Measurements from ENCODE around the gene ANXA5.

DNA sequence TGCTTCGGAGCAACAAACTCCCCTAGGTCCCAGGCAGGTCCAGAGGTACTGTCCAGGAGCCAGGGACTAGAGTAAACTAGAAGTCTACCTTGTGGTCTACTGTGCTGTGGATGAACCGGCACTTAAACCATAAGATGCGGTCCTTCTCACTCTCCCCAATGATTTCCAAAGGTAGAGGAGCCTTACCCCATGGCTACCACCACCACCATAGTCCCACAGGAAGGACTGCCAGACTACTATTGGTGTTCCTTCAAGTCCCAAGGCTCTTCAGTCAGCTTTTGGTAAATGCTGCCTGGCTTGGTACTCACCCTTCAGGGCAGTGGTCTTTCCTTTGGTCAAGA is 220.8 kb upstream of the ARSJ start:
- RRBS, result no CpG with 5 or more reads among the region's 3 CpGs

DNA sequence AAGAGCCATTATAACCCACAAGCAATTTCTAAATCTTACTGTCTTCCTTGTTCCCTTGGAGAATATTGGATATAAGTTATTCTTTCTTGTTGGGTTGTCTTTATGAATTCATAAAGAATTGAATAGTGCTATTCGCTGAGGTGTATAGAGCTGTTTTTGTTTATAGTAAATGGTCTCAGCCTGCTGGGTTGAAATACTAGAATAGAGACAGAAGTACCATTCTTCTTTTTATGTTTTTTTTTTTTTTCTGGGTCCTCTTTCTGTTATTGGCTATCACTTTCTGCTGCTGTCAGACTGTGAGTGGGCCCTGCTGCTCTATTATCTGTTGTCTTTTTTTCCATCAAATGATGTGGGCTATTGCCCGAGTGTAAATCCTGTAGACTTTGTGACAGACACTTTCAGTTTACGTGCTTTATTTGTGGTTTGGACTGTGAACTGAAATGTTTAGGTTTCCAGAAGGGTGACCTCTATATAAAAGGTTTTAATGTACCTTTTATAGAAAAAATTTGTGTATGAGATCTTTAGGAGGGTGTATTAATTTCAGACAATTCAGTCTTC is 3.1 kb downstream of the UGT8 start:
- RRBS, result no CpG with 5 or more reads among the region's 3 CpGs

DNA sequence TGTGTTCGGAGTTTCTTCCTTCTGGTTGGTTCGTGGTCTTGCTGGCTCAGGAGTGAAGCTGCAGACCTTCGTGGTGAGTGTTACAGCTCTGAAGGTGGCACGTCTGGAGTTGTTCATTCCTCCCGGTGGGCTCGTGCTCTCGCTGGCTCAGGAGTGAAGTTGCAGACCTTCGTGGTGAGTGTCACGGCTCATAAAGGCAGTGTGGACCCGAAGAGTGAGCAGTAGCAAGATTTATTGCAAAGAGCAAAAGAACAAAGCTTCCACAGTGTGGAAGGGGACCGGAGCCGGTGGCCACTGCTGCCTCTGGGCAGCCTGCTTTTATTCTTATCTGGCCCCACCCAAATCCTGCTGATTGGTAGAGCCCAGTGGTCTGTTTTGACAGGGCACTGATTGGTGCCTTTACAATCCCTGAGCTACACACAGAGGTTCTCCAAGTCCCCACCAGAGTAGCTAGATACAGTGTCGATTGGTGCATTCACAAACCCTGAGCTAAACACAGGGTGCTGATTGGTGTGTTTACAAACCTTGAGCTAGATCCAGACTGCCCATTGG is 65.4 kb upstream of the NDST4 start:
- RRBS, result no CpG with 5 or more reads among the region's 13 CpGs

DNA sequence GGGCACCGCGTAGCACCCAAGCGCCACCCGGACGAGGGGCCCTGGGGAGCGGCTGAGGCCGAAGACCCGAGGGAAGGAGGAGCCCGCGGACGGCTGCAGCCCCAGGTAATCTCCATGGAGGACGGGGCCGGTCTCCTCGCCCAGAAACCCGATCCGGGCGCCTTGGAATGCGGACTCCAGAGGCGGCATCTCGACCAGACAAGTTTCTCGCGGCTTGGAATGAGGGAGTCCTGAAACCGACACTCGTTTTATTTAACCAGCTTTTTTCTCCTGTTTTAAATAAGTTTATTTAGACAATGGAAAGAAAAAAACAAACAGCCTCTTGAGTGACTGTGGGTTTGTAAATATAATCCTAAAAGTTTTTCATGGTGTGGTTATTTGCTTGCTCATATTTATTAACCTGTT is 477 bp upstream of the NDST3 start:
- RRBS, result 1% methylated on average over 6 of the region's 24 CpGs

GRCh38 chr4:118905355-118906073 is 16.9 kb downstream of the SYNPO2 start:
- RRBS, result no CpG with 5 or more reads among the region's 7 CpGs

DNA sequence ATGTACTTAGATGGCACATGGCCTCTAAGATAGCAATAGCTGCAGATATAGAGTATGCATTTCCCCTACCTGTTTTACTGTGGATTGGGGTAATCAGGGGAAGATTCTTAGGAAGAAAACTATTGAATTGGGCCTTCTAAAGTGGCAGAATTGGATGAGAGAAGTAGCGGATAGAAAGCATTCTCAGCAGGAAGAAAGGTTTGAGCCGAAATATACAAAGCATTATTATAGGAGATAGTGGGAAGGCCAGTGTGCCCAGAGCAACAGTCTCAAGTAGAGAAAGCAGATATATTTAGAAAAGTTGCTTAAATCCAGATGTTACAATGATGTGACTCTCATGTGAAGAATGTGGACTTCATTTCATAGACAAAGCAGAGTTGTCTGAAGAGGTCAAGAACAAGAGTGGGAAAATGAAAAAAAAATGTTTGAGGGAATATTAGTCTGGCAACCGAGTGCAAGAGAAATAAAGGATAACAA is 66.8 kb downstream of the SYNPO2 start:
- RRBS, result no CpG with 5 or more reads among the region's 3 CpGs

- RRBS, result no CpG with 5 or more reads among the region's 1 CpG
Observed at GRCh38 chr4:119027790-119028200, 107.8 kb upstream of the MYOZ2 start.

DNA sequence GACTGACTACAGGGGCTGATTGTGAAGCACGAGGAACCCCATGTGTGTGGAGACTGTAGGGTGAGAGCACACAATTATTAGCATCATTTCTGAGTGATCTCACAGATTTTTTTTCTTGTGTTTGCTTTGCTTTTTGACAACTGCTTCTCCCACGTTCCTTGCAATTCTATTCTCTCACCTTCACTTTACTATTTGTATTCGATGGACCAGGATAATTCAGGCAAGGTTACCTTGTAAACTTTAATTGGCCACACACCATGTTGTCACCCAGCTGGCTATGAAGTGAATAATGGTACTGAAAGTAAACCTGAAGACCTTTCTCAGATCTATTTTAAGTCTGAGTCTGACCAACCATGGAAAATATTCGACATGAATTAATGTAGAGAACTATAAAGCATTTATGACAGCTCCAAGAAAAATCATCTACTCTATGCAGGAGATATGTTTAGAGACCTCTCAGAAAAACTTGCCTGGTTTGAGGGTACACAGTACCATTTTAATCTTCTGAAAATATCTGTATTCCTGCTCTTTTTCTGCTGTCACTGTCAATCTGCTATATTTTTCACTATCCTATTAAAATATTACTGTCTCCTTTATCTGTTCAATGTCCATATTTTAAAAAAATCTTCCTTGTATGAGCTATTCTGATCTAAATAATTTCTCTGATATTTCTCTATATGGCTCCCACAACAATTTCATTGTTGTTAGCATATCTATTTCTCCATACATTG is 102.3 kb upstream of the MYOZ2 start:
- RRBS, result no CpG with 5 or more reads among the region's 4 CpGs

GRCh38 chr4:119189553-119190160 is 22.9 kb upstream of the USP53 start:
- RRBS, result no CpG with 5 or more reads among the region's 3 CpGs

DNA sequence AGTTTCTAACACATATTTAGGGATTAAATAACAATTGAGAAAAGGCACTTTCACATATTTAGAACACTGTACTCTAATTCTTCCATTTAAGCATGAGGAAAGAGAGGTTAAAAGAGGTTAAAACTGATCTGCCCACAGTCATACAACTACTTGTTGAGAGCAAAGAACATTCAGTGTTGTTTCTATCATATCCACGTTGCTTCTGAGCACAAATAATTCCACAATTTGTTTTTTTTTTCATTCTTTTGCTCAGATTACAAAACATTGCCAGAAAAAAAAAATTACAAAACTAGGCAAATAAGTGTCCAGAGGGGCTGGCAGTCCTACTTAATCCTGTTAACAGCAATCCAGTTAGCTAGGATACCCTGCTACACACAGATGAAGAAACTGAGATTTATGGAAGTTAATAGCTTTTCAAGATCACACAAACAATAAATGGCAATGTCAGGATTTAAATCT is 6.3 kb upstream of the USP53 start:
- RRBS, result no CpG with 5 or more reads among the region's 1 CpG

GRCh38 chr4:119626387-119626835 is 2.2 kb downstream of the PDE5A start:
- RRBS, result no CpG with 5 or more reads among the region's 11 CpGs

GRCh38 chr4:120049576-120050270 is 16.9 kb downstream of the MAD2L1 start:
- RRBS, result no CpG with 5 or more reads among the region's 14 CpGs

DNA sequence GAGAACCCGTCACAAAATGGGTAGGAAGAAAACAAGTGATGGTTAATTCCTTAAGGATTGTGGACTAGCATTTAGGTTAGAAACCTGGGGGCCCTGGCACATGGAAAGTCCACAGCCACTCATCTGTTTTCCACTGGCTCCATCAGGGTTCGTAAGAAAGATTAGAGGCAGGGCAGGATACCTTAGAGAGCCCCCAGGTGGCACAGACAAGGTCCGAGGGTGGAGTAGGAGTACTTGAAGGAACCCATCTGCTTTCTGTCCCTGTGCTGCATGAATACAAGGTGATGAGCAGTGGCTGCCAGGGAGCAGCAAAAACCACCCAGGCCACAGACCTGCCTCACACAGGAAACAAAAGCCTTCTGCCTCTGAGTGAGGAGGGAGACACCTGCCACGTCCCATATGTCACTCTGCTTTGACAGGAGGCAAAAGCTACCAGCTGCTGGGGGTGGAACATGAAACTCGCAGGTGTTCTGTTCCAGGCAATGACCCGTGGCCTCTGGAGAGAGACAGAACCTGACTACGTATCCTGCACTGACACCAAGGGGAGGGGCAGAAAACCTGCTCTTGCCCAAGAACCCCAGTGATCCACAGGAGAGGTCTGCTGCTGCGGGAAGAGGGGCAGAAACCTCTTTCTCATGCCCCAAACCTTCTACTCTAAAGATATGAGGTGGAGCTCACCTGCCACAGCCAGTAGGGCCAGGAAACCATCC is 173.1 kb downstream of the PRDM5 start:
- RRBS, result no CpG with 5 or more reads among the region's 8 CpGs

GRCh38 chr4:120816416-120816873 is 106.1 kb downstream of the PRDM5 start:
- RRBS, result no CpG with 5 or more reads among the region's 7 CpGs

DNA sequence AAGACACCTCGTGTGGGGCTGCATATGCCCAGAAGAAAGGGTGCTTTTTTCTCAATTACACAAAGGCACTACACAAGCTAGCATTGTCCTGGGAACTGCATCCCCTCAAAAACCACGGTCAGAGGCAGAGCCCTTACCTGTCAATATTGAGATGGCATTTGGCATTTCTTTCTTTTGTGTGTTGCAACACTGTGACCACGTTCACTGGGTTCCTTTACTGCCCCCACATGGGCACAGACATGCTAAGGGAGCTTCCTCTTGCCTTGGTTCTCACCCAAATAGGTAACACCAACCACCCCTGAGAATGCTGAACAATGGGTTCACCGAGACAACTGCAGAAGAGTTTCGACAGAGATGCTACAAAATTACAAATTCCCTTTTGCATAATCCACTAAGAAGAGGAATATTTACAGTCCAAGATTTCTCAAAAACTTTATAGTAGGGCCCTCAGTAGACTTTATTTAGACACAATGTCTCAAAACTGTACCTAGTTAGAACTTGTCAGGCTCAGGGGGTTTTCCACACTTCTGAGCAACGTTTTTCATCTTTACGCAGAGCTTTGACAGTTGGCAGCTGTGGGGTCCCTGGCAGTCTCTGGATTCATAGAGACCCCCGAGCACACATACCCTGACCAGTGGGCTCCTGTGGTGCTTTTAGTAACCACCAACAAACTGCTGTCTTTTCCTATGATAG is 35.9 kb upstream of the TNIP3 start:
- RRBS, result no CpG with 5 or more reads among the region's 8 CpGs

GRCh38 chr4:121696014-121697035 is at the start of gene ANXA5:
TSS of gene ANXA5 (minus strand) at chr4:121696980.
- RRBS, result 2% methylated on average over 44 of the region's 77 CpGs

GRCh38 chr4:122187772-122188335 is 35.7 kb downstream of the BLTP1 start:
- RRBS, result no CpG with 5 or more reads among the region's 3 CpGs

- RRBS, result no CpG with 5 or more reads among the region's 2 CpGs
Observed at GRCh38 chr4:122307915-122308382, 70.9 kb upstream of the ADAD1 start.

DNA sequence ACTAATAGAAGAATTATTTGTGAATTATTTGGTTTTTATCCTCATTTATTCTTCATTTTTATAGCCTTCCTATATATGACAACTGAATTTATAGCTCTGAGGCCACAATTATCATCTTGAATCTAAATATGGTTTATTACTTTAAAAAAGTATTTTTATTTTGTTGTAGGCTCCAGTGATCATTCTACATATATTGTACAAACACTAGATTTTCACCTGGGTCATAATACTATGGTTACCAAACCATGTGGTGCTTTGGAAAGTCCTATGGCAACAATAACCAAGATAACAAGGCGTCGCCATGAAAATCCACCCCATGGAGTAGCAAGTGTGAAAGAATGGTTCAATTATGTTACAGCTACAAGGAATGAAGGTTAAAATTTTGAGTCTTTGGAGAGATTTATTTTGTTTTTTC is 25.2 kb upstream of the ADAD1 start:
- RRBS, result no CpG with 5 or more reads among the region's 2 CpGs